Subcutaneous preadipocyte (primary cell): ENCODE results near the genes INO80 and PLA2G4D.

DNA sequence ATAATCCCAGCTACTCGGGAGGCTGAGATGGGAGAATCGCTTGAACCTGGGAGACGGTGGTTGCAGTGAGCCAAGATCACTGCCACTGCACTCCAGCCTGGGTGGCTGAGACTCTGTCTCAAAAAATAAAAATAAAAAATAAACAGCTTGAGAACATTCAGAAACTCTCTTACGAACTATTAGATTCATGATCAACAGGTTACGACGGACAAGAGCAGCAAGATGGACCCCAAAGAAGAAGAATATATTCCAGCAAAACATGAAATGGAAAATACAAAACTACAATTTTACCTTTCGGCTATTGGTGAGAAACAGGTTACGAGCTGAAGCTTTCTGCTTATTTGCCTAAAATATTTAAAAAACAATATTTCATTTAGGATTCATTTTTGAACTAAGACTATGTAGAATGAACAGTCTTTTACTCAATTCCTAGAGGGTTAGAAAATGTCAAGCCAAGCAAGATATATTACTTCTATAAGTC is 35.3 kb downstream of the INO80 start:
- CAGE, long polyA plus RNA = no peak

- CAGE, long polyA plus RNA = no peak
Observed at GRCh38 chr15:41095453-41096540, 20.3 kb downstream of the INO80 start.

GRCh38 chr15:41116183-41116752 is at the start of gene INO80:
Gene INO80, minus strand, starts transcription at chr15:41116280.
- CAGE, long polyA plus RNA = no peak

GRCh38 chr15:41263779-41264831 is 33.0 kb downstream of the CHP1 start:
- CAGE, long polyA plus RNA = no peak

DNA sequence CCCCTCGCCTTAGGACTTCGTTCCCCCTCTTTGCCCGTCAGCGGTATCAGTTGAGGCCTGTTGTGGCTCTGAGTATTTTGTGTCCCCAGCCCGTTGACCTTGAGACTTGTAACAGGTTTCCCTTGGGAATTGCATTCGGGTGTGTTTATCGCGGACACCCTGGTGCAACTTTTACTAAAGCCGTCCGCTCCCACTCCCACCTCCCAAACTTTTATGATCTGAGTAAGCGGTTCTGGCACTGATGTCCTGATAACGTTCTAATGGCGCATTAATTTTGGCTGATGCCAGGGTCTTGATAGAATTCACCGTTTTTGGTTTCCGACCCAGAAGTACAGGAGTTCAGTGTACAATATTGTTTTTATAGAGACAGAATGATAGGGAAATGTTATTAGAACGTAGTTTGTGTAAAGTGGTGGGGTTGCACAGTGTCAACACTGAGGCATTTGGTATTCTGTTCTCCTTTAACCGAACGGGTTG is 47.9 kb downstream of the OIP5 start:
- CAGE, long polyA plus RNA = no peak

GRCh38 chr15:41562361-41563426 is 3.7 kb downstream of the TYRO3 start:
- CAGE, long polyA plus RNA = no peak

DNA sequence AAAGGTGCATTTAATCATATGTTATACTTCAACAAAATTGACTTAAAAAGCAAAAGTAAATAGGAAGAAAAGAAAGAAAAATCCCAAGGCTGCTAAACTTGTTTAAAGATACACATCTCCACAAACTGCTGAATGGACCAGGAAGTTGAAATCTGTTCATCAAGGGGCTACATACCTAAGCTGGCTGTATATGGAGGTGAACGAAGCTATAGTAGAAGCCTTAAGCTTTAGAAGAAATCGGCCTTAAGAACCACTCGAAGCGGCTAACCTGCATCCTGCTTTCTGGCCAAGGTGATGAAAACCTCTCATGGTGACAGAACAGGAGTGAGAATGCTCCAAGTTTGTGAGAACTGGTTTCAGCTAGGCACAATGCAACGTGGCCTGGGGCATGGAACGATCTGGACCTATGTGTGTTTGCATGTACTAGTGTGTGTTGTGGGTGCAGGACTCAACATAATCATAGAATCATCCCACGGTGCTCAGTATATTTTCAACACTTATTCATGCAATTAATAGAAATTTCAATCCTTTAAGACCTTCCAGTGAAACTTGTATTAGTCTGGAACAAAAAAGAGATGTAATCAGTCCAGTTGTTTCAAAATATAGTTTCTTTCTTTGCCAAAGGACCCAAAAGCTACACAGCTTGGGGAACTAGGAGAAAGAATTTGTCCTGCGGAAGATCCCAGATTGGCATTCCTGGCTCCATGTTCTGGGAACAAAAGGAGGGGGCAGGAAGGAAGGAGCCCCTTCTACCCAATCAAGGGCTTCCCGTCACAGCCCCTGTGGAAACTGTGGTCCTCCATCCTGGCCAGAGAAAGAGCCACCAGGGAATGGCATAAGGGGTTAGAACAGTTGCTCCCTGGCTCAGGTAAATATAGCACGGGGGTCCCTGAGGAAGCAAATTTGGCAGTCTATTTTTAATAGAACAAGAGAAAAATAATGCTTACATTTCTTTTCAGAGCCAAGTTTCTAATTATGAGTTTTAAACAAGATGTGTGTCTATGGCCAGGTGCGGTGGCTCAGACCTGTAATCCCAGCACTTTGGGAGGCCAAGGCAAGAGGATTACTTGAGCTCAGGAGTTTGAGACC is 31.6 kb upstream of the SPTBN5 start:
- CAGE, long polyA plus RNA = no peak

DNA sequence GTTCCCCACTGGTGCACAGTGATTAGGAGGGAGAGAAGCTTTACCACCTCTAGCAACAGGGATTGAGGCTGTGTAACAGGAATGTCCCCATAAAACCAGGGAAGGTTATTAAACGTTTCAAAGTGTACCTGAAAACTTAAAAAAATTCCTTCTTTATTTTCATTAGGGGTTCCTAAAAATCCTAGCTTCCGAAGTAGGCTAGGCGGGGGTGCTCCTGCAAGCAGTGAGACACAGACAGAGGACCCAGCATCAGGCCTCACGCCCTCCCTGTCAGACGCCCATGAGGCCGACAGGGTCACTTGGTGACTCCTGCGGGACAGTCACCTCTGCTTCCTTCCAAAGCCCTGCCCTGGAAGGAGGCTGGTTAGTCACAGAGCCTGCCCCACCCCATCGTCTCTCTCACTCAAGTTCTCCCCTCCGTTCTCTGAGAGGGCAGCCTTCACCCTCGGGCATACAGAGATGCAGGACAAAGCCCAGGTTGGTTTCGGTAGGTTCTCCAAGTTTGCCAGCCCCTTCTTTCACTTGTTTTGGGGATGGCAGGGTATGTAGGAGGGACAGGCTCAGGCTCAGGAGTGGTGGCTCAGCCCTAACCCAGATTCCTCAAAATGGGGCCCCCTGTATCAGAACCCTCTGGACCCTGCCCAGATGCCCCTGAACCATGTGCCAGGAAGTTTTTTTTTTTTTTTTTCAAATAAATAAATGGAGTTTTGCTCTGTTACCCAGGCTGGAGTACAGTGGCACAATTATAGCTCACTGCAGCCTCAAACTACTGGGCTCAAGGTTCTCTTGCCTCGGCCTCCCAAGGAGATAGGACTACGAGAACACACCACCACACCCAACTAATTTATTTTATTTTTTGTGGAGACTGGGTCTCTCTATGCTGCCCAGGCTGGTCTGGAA is 38.5 kb downstream of the EHD4 start:
- CAGE, long polyA plus RNA = no peak

DNA sequence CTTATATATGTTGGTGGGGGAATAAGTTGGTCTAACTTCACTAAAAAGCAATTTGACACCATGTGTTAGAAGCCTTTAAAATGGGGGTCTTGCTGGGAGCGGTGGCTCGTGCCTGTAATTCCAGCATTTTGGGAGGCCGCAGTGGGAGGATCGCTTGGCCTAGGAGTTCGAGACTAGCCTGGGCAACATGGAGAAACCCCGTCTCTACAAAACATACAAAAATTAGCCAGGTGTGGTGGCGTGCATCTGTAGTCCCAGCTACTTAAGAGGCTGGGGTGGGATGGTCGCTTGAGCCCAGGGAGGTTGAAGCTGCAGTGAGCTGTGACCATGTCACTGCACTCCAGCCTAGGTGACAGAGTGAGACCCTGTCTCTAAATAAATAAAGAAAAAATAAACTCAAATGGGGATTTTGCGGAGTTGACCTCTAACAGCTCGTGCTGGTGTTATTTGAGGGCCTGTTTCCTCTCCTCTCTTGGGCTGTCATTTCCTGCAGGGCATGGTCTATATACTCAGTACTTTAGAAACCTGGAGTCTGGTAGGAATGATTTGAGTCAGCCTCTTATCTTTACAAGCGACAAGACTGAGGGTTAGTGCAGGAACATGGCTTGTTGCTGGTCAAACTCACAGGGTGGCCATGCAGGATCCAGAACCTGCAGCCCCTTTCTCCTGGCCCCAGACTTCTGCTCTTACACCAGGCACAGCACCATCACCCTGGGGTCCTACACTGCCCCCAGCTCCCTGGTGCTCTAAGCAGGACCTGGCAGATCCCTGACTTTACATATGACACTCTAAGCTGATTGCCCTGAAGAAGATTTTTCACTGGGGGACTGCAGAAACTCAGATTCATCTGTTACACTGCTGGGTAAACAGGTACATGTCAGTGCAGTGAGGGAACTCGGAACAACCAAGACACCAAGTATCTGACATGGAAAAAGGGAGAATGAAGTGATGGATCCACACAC is 15.1 kb downstream of the EHD4 start:
- CAGE, long polyA plus RNA = no peak

GRCh38 chr15:41965794-41966866 is 6.2 kb downstream of the EHD4 start:
- CAGE, long polyA plus RNA = no peak

DNA sequence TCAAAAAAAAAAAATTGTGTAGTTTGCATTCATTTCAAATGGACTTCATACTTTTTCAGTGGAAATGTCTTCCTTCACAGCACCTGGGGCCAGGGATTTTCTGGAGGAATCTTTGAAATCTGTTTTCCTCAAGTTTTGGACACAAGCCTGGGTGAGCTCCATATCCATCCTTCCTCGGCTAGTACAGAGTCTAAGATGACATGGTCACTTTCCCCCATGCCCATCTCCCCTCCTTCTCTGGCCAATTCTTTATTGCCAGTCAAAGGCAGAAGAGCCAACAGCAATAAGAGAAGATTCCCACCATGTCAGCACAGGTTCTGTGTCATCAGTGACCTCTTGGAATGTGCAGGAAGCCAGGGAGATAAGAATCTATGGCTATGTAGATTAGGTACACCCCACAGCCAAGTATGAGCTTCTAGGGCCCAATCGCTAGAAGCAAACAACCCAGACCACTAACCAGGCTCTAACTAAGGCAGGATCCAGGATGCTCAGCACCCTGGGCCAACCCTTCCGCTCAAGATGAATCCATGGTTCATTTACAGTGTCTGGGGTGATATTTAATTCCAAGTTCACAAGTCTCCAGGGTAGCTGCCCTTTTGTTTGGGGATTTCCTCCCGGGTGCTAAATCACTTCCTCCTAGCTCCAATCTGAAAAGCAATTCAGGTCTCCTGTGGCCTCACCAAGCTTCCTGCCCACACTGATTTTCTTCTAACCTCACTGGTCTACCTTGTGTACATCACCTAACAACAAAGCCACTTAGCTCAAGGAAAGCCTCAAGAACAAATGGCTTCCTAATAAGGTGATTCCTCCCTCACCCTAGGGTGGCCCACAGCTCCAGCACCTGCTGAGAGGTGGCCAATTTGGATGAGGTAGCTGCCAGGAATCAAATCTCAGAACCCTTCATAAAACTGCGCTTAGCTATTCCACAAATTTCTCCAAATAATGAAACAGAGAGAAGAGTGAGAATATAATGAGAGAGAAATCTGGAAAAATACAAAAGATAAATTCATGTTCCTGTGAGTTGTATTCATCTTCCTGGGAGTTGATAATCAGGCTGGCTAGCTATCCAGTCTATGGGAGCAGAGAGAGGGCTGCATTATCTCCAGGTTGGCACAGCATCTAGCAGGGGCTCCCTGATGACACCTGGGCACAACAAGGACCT is 2.4 kb downstream of the EHD4 start:
- CAGE, long polyA plus RNA = no peak

- CAGE, long polyA plus RNA = no peak
Observed at GRCh38 chr15:42012202-42012794, 8.5 kb downstream of the PLA2G4E start.

- CAGE, long polyA plus RNA = no peak
Observed at GRCh38 chr15:42094388-42094643, at the start of gene PLA2G4D. Gene PLA2G4D, minus strand, starts transcription at chr15:42094562.

DNA sequence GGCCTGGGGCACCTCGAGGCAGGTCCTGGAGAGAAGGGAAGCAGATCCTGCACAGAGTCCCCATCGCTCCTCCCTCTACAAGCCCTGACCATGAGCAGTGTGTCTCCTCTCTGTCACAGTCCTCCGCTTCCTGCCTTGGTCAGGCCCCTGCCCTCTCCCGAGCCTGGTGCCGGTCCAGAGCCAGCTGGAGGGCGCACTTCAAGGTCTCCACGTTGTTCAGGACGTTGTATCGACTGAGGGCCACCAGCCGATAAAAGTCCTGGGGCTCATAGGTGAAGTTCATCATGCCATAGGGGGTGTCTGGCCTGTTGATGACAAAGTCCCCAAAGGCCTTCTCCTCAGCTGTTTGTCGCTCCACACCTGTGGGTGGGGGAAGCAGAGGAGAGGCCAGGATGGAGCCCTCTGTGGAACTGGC is 14.6 kb downstream of the PLA2G4F start:
- CAGE, long polyA plus RNA = no peak

GRCh38 chr15:42302336-42302991 is 29.2 kb upstream of the TMEM87A start:
- CAGE, long polyA plus RNA = no peak

- CAGE, long polyA plus RNA = no peak
Observed at GRCh38 chr15:42392371-42393138, 33.3 kb downstream of the CAPN3 start.

DNA sequence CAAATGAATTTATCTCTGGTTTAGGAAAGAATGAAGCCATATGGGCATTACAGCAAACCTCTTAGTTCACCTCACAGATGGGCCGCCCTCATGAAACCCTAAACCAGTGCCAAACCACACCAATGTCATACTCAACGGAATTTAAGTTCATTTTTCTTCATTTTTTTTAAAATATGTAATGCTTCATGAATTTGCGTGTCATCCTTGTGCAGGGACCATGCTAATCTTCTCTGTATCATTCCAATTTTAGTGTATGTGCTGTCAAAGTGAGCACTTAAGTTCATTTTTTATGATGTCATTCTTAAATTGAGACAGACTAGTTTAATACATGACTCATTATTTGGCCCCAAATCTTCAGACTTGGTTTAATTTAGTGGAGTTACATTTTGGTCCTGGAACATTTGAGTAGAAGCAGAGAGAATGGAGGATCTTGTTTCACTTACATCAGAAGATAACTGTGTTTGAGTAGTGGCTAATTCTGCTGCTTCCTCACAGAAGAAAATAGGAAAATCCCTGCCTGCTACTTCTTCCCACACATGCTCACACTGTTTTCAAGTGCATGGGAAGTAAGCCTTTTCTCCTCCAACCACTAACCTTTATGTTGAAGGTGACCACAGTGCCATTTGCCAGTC is 63.4 kb downstream of the ZNF106 start:
- CAGE, long polyA plus RNA = no peak

DNA sequence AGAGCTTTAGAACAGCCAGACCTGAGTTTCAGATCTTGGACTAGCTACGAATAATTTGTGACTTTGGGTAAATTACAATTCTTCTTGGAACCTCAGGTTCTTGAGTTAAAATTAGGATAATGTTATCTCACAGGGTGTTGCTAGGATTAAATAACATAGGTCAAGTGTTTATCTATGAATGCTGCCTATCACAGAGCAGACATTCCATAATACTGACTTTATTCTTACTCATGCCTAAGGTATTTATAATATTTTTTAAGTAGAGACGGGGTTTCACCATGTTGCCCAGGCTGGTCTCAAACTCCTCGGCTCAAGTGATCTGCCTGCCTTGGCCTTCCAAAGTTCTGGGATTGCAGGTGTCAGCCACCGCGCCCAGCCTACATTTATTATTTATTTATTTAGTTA is 565 bp upstream of the ZNF106 start:
- CAGE, long polyA plus RNA = no peak

GRCh38 chr15:42545003-42545467 is 3.6 kb downstream of the LRRC57 start:
- CAGE, long polyA plus RNA = no peak

DNA sequence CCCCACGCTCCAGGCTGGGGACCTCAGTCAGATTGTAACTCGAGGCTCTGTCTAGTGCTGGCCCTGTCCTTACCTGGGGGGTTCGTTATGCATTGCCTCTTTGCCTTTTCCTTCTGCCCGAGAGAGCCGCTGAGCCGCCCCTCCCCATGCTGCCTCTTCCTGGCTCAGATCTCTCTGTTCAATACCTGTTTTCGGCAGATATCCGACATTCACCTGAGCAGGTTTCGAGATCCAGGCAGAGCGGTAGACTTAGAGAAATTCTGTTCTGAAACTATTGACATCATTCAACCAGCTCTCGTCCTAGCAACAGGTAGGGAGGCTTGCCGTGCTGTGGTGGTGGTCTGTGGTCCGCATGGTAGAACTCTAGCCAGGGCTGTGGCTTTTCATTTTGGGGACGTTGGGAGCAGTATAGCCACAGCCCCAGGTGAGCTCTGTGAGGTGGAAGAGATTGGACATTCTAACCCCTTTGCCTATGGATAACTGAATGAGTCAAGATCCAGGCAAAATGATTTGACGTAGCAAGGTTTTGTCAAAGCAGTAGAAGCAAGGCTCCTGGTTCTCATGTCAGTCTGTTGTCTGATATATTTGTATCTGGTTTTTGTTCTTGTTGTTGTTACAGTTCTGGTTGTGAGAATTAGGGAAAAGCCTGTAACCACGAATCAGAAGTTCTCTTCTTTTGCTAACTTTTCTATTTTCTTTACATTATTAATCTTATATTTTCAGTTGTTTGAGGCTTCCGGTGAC is 845 bp downstream of the TMEM62 start:
- CAGE, long polyA plus RNA = no peak